Epithelial cell of prostate (primary cell): ENCODE results near the genes PRSS53 and TRIM72.

GRCh38 chr16:30770380-30770711 lies 8.2 kb downstream of the RNF40 start:
- RRBS = no CpG with 5 or more reads among the region's 3 CpGs

DNA sequence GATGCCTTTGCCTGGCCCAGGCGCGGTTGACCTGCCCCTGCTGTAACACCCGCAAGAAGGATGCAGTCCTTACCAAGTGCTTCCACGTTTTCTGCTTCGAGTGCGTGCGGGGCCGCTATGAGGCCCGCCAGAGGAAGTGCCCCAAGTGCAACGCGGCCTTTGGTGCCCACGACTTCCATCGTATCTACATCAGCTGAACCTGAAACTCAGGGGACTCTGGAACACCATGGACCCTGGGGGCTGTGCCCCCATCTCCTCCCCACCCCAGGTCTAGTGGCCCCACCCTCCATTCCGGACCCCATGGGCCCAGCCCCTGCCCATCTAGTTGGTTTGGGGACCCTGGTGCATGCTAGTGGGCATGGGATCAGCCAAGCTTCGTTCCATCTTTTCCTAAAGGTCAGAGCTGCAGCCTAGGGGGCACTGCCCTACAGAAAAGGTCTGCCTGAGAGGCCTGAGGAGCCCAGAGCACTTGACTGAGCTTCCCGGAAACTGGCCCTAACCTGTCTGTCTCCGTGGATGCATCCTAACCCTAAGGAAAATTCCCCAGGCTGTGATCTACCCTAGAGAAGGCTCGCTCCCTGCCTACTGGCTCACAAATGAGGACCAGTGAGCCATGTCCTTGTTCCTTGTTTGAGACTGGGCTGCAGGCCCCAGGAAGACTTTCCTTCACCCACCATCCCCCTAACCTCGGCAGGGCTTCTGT lies 11.9 kb downstream of the RNF40 start:
- RRBS = no CpG with 5 or more reads among the region's 19 CpGs

- RRBS = no CpG with 5 or more reads among the region's 6 CpGs
Measured at GRCh38 chr16:30787953-30788334, 939 bp upstream of the ZNF629 start.

DNA sequence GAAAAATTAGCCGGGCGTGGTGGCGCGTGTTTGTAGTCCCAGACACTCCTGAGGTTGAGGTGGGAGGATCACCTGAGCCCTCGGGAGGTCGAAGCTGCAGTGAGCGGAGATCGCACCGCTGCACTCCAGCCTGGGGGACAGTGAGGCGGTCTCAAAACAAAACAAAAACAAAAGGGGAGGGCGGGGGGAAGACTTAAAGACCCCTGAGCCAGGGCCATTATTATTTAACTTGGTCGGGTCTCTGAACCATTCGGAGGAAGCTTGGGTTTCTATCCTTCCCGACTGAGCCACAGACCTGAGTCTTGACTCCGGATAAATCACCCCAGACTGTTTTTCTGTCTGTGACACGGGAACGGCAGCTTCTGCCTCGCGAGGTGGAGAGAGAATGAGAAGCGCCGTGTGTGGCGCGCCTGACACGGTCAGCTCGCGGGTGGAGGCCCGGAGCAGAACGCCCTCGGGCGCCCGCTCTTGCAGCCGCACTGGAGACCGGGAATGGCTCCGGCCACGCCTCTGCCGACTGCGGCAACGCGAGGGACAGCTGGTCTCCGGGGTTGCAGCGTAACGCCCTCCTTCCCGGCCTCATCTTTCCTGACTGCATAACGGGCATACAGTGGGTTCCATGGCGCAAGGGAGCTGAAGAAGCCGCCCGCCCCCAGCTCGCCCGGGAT lies 19.3 kb downstream of the BCL7C start:
- RRBS = 1% methylated on average over 20 of the region's 49 CpGs

- RRBS = 1% methylated on average over 8 of the region's 48 CpGs
Measured at GRCh38 chr16:30875130-30875578, 18.7 kb downstream of the BCL7C start.

DNA sequence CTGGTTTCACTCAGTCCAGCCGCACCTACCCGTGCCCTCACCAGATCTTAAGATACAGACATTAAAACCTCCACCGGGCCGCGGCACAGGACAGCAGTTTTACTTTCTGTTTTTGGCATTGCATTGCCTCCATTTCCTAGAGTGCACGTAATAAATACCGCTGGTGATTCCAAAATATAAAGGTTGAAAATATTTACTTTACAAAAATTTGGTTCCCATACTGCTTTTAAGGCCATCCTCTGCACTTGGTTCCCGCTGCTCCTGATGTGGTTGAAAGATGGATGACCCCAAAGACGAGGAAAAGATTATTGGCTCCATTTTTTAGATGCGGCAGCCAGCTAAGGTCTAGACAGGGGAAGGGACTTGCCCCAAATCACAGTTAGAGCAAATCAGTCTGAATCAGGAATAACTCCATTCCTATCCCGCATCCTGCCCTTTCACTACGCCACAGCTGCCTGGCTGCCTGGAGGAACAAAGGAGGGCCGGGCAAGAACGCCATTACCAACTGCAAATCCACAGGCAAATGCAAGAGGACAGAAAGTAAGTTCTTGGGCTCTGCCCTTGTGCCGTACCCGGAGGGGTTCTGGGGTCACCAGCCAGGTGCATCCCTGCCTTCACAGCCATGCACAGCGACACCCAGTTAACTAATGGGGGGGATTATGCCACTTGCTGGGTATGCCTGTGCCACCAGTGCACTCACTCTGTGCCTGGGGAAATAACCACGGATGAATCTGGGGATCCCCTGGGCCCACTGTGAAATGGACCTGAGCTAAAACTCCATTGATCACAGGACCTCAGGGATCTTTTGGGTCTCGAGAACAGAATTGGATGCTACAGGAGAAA lies 18.1 kb downstream of the BCL7C start:
- RRBS = 4% methylated on average over 4 of the region's 19 CpGs

GRCh38 chr16:30893352-30893772 lies 515 bp downstream of the BCL7C start:
- RRBS = 0% methylated on average over 1 of the region's 13 CpGs

DNA sequence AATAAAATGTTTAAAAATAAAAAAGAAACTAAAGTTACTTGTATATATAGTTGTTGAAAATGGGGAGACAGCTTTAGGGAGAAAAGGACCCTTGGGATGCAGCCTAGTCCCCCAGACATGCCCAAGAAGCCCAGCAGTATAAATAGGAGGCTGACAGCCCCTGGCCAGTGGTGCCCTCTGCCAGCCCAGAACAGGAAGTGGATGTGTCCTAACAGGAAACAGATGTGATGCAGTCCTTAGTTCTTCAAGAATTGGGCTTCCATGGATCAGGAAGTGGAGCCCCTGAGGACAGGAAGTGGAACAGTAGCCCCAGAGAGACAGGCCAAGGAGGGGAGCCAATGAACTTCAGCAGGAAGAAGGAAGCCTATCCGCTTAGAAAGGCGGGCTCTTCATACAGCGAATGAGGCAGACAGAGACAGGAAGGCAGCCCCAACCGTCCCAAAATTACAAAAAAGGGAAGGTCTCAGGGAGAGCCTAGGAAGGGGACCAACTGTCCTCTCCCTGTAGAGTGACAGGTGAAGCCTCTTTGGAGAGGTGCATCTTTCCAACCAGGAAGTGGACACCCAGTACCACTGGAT lies 7.2 kb downstream of the CTF1 start:
- RRBS = no CpG with 5 or more reads among the region's 4 CpGs

- RRBS = 1% methylated on average over 20 of the region's 78 CpGs
Measured at GRCh38 chr16:30923761-30924988, 803 bp downstream of the FBXL19 start.

DNA sequence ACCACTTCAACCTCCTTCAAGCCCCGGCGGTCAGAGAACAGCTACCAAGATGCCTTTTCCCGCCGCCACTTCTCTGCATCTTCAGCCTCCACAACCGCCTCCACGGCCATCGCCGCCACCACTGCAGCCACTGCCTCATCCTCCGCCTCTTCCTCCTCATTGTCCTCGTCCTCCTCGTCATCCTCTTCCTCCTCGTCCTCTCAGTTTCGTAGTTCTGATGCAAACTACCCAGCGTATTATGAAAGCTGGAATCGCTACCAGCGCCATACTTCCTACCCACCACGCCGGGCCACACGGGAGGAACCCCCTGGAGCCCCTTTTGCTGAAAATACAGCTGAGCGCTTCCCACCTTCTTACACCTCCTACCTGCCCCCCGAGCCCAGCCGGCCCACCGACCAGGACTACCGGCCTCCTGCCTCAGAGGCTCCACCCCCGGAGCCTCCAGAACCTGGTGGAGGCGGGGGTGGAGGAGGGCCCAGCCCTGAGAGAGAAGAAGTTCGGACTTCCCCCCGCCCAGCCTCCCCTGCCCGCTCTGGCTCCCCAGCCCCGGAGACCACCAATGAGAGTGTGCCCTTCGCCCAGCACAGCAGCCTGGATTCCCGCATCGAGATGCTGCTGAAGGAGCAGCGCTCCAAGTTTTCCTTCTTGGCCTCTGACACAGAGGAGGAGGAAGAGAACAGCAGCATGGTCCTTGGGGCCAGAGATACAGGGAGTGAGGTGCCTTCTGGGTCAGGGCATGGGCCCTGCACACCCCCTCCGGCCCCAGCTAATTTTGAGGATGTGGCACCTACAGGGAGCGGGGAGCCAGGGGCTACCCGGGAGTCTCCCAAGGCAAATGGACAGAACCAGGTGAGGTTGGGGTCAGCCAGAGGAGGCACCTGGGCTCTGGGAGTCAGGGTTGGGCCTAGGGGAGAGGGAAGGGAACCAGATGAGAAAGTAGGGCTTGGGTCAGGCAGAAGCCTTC lies 7.3 kb downstream of the SETD1A start:
- RRBS = 83% methylated on average over 5 of the region's 37 CpGs

DNA sequence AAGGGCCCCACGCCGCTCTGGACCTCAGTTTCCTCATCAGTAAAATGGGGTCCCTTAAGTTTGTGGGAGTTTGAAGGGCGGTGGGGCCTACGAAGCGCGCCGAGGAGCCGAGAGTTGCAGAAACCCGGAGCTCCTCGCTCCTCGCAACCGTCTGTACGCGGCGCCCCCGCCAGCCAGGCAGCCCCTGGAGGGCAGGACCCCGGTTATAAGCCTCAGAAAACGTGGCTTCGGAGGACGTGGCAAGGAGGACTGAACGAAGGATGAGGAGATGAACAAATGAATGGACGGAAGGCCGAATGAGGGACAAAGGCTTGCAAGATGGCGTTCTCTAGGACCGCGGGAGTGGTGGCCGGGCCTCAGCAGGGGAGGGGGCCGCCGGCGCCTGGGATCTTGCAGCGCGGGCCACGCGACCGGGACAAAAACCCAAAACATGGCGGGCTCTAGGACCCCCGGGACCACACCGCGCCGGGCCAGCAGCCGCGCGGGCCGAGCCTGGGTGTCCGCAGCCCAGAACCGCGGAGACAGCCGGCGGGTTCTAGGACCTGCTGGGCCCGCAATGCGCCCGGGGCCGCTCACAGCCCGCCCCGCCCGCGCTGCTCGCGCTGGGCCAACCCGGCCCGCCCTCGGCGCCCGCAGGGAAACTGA lies 973 bp downstream of the ZNF668 start:
- RRBS = under 1% methylated on average over 37 of the region's 64 CpGs

DNA sequence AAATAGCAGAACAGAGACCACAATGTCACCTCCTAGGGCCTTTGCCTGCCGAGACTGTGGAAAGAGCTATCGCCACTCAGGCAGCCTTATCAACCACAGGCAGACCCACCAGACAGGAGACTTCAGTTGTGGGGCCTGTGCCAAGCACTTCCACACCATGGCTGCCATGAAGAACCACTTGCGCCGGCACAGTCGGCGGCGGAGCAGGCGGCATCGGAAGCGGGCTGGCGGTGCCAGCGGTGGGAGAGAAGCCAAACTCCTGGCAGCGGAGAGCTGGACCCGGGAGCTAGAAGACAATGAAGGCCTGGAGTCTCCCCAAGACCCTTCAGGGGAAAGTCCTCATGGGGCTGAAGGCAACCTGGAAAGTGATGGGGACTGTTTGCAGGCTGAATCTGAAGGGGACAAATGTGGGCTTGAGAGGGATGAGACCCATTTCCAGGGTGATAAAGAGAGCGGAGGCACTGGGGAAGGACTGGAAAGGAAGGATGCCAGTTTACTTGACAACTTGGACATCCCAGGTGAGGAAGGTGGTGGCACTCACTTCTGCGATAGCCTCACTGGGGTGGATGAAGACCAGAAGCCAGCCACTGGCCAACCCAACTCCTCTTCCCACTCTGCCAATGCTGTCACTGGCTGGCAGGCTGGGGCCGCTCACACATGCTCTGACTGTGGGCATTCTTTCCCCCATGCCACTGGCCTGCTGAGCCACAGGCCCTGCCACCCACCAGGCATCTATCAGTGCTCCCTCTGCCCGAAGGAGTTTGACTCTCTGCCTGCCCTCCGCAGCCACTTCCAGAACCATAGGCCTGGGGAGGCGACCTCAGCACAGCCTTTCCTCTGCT lies 4.1 kb downstream of the ZNF646 start:
- RRBS = 96% methylated on average over 8 of the region's 20 CpGs

DNA sequence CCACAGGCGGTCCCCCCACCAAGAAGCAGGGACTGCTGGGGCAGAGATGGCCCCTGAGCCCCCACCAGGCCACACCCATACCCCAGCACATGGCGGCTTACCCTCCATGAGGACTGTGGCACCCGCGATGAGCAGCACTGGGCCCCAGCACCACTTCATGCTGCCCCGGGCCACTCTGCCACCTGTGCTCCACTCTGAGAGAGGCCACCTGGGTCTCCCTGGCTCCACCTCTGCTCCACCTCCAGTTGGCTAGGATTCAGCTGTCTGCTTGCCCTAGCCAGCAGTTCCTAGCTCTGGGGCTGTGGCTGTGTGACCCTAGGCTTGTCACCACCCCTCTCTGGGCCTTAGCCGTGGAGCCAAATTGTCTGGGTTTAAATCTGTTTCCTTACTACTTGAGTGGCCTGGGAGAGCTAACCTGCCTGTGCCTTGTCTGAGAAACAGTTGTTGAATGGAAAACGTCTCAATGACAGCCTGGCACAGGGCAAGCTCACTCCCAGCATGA lies at the start of gene PRSS53:
PRSS53 (minus strand) TSS at position 293 of the 502 bp plus-strand sequence.
- RRBS = no CpG with 5 or more reads among the region's 7 CpGs

GRCh38 chr16:31141662-31142360 lies 6.3 kb upstream of the PRSS8 start:
- RRBS = no CpG with 5 or more reads among the region's 19 CpGs

- RRBS = no CpG with 5 or more reads among the region's 50 CpGs
Measured at GRCh38 chr16:31147973-31148853, 1.7 kb downstream of the PRSS36 start.

- RRBS = 92% methylated on average over 3 of the region's 15 CpGs
Measured at GRCh38 chr16:31213735-31214582, at the start of gene TRIM72. TSS of gene TRIM72 (plus strand) at chr16:31214119.

- RRBS = no CpG with 5 or more reads among the region's 7 CpGs
Measured at GRCh38 chr16:31253510-31254002, 6.2 kb upstream of the ITGAM start.

DNA sequence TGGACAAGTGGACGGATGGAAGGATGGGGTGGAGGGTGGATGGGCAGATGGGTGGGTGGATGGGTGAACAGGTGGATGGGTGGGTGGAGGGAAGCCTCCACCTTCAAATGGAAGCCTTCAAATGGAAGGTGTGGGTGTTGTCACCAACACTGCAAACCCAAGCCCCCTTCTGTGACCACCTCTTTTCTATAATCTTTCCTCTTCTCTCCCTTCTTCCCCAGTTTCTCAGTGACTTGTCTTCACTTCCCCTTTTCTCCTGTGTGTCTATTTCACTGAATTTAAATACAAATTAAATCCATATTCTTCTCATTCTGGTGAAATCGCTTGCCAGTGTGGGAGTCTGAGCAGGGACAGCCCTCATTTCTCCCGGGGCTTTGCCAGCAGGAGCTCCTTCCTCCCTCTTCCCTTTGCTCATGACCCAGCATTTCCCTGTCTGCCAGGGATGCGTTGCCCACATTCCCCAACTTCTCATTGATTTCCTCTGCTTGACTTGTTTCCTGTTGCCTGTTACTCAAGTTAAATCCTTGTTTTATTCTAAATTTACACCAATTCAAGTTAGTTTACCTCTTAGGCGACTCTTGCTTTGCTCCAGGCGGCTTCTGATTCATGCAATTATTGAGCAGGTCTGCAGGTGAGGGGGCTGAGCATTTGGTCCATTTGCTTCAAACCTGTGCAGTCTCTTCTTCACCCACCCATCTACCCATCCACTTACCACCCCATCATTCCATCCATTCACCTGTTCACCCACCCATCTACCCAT lies 6.3 kb upstream of the ITGAX start:
- RRBS = no CpG with 5 or more reads among the region's 6 CpGs

- RRBS = no CpG with 5 or more reads among the region's 5 CpGs
Measured at GRCh38 chr16:31386811-31387216, 6.3 kb upstream of the ITGAD start.

DNA sequence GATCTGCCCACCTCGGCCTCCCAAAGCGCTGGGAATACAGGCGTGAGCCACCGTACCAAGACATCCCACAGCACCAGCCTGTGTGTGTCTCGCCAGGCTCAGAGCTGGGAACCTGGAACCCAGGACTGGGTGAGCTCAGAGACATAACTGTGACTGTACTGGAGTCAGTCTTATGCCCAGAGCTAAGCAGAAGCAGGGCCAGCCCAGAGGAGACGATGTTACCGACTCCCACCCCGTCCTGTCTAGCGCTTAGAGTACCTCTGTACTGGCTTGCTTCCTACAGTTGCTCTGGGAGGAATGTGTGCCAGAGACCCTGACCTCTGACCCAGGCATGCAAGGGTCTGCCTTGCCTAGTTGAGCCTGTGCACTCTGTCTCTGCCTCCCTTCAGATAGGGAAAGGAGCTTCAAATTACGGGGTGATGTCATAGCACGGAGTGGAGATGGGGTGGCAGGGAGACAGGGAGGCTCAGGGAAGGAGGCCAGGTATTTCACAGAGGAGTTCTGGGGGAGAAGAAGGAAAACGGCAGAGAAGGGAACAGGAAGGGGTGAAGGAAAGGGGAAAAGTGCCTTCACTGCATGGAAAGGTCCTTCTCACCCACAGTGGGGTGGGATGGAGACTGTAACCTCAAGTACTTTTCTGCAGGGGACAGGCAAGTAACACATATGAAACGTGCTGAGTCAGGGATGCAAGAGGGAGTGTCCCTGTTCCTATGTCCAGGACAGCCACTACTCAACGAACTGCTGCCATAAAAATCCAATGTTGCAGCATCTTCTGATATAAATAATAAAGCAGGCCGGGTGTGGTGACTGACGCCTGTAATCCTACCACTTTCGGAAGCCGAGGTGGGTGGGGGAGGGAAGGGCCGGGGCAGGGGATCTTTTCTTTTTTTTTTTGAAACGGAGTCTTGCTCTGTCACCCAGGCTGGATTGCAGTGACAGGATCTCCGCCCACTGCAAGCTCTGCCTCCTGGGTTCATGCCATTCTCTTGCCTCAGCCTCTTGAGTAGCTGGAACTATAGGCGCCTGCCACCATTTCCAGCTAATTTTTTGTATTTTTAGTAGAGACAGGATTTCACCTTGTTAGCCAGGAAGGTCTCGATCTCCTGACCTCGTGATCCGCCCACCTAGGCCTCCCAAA lies 5.7 kb upstream of the ARMC5 start:
- RRBS = 3% methylated on average over 3 of the region's 25 CpGs